Measurements from ENCODE around the gene KERA.

DNA sequence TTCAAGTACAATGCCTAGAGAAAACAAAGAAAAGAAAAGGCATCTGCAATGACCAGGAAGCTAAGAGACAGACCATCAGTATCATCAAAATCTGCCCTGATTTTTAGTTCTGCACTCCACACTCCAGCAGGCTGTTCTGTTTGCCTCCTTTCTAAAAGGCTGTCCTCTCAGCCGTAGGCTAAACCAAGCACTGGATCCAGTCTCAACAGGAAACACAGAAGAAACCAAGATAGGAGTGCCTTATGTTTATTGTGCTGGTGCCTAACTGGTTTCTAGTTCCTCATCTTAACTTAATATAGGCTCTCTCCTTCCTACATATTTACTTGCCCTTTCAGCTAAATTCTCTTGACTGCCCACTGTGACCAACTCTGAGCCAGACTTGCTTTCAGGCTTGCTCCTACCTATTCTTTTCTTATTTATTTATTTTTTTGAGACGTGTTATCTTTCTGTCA lies 30.9 kb downstream of the GALNT4 start:
- PRO-cap, result no peak
- RRBS, result no CpG with 5 or more reads among the region's 2 CpGs

GRCh38 chr12:89707435-89708426 lies 907 bp downstream of the ATP2B1 start:
- PRO-cap, result no peak
- RRBS, result 1% methylated on average over 22 of the region's 67 CpGs

GRCh38 chr12:91057719-91058304 lies at the start of gene KERA:
Gene KERA, minus strand, starts transcription at chr12:91058024.
- PRO-cap, result no peak
- RRBS, result no CpG with 5 or more reads among the region's 7 CpGs

GRCh38 chr12:91142078-91142764 lies 30.9 kb upstream of the LUM start:
- PRO-cap, result unidirectional peak, minus-strand start at chr12:91142251
- RRBS, result no CpG with 5 or more reads among the region's 4 CpGs

GRCh38 chr12:91151383-91151975 lies 31.1 kb downstream of the DCN start:
- PRO-cap, result no peak
- RRBS, result no CpG with 5 or more reads among the region's 1 CpG

GRCh38 chr12:91171365-91172070 lies 11.1 kb downstream of the DCN start:
- PRO-cap, result no peak
- RRBS, result no CpG with 5 or more reads among the region's 2 CpGs

GRCh38 chr12:91215734-91216652 lies 33.4 kb upstream of the DCN start:
- PRO-cap, result no peak
- RRBS, result no CpG with 5 or more reads among the region's 5 CpGs

GRCh38 chr12:91216733-91217384 lies 34.2 kb upstream of the DCN start:
- PRO-cap, result no peak
- RRBS, result no CpG with 5 or more reads among the region's 4 CpGs

GRCh38 chr12:91241595-91242017 lies 59.0 kb upstream of the DCN start:
- PRO-cap, result no peak
- RRBS, result no CpG with 5 or more reads among the region's 1 CpG

- PRO-cap, result no peak
- RRBS, result no CpG with 5 or more reads among the region's 7 CpGs
Measured at GRCh38 chr12:91273490-91274037, 90.9 kb upstream of the DCN start.

DNA sequence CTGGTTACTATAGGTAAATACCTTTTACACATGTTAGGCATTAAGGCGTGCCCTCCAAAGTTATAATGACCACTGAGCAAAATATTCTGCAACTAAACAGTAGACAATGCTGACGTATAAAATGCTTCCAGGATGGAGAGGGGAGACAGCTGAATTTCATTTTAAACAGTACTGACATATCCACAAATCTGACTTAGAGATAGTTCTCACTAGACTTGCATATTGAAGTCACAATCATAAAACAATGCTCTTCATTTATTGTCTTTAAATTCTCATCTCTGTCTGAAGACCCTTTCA lies 144.6 kb upstream of the DCN start:
- PRO-cap, result no peak
- RRBS, result no CpG with 5 or more reads among the region's 2 CpGs

DNA sequence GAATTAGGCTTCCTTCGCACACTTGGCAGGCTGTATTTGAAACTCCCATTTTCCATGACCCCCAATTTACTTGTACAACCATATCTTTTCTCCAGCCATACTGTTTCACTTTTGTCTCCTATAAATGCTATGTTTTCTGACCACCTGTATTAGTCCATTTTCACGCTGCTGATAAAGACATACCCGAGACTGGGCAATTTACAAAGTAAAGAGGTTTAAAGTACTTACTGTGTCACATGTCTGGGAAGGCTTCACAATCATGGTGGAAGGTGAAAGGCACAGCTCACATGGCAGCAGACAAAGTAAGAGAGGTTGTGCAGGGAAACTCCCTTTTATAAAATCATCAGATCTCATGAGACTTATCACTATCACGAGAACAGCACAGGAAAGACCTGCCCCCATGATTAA lies 84.0 kb downstream of the BTG1 start:
- PRO-cap, result no peak
- RRBS, result no CpG with 5 or more reads among the region's 4 CpGs

DNA sequence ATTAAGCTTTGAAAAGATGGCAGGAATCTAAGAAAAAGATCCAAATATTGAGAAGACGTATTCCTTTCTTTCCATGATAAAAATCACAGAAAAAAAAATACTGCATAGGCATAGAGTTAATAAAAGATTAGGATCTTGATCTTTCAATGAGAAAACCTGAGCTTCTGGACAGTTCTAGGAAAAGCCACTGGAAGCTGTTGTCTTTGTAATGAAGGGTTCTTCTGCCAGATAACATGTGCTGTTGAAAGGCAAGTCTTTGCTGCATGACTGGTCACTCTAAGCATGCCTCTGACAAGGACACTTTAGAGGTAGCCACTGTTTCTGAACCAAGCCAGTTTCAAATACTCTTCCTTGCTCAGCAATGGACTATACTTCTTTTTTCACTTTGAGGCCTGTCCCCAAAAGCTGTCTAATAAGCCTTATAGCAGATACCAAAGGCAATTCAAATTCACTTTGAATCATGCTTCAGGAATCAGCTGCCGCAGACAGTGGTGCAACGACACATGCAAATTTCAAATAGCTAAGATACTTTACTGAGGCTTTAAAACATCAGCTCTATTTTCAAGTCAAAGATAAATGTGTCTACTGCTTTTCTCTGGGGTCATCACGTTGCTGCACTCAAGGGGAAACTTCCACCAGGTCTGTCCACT lies 70.2 kb downstream of the BTG1 start:
- PRO-cap, result no peak
- RRBS, result no CpG with 5 or more reads among the region's 4 CpGs

DNA sequence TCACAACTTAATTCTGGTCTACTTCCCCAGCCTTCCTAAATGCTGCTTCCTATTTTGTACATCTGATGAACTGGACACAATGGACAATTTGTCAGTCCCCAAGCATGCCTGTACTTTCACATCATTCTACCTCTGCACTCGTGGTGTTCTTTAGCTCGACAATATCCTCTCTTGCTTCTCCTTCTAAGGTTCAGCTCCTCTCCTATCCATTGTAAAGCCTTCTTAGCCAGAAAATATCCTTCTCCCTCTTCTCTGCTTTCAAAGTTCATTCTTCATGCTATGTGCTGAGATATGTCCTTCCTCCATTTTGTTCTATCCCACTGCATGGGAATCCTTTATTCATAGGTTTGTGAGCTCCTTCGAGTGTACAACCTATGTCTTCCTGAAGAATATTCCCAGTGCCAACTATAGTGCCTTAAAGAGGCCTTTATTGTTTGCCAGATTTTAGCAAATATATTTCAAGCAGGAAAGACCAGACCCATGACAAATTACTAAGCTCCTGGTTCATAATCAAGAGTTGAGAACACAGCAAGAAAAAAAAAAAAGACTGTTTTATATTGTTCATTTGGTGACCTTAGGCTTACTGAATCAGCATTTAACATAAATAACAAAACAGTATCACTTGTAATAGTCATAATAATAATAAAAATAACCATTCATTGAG lies 33.5 kb downstream of the BTG1 start:
- PRO-cap, result no peak
- RRBS, result no CpG with 5 or more reads among the region's 3 CpGs

GRCh38 chr12:92125331-92125601 lies 20.4 kb downstream of the BTG1 start:
- PRO-cap, result no peak

GRCh38 chr12:92142245-92142385 lies 3.5 kb downstream of the BTG1 start:
- PRO-cap, result no peak
- RRBS, result no CpG with 5 or more reads among the region's 1 CpG

- PRO-cap, result bidirectional peak, plus-strand start at chr12:92144468, minus-strand start at chr12:92144174
- RRBS, result no CpG with 5 or more reads among the region's 4 CpGs
Measured at GRCh38 chr12:92143718-92144213, 1.9 kb downstream of the BTG1 start.

GRCh38 chr12:92146928-92147476 lies 1.4 kb upstream of the BTG1 start:
- PRO-cap, result no peak
- RRBS, result no CpG with 5 or more reads among the region's 5 CpGs

GRCh38 chr12:92158771-92159503 lies 13.3 kb upstream of the BTG1 start:
- PRO-cap, result no peak
- RRBS, result no CpG with 5 or more reads among the region's 6 CpGs

GRCh38 chr12:92292078-92292390 lies 146.4 kb upstream of the BTG1 start:
- PRO-cap, result no peak
- RRBS, result no CpG with 5 or more reads among the region's 3 CpGs

Data from kidney (tissue), 2 donors.